Epithelial cell of alveolus of lung (primary cell): ENCODE results near the gene CCDC149.

DNA sequence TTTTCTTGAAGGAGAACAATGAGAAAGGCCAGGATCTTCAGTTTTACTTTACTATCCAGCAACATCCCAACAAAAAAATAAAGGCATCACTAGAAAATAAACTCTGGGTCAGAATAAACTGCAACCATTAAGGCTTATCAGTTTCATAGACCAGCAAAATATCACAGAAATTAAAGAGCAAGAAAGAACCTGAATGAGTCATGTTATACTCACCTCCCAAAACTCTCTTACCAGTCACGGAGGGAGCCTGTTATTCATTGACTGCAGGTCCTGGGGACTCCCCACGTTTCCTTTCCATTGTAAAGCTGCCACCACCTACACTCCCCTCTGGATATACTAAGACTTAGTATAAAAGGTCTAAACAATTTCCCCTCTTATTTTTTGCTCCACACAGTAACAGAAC is 14.5 kb downstream of the ADGRA3 start:
- RAMPAGE, long total RNA, result no peak
- RRBS, result no CpG with 5 or more reads among the region's 2 CpGs

GRCh38 chr4:23158508-23158901 is 642.6 kb upstream of the ADGRA3 start:
- RAMPAGE, long total RNA, result no peak
- RRBS, result no CpG with 5 or more reads among the region's 3 CpGs

- RAMPAGE, long total RNA, result no peak
- RRBS, result no CpG with 5 or more reads among the region's 7 CpGs
Observed at GRCh38 chr4:23831530-23832155, 58.2 kb downstream of the PPARGC1A start.

- RAMPAGE, long total RNA, result no peak
- RRBS, result no CpG with 5 or more reads among the region's 7 CpGs
Observed at GRCh38 chr4:23904708-23905254, 14.9 kb upstream of the PPARGC1A start.

GRCh38 chr4:24521719-24522390 is 62.5 kb downstream of the DHX15 start:
- RAMPAGE, long total RNA, result no peak
- RRBS, result no CpG with 5 or more reads among the region's 3 CpGs

GRCh38 chr4:24912007-24913230 is at the start of gene CCDC149:
Gene CCDC149 (minus strand): TSS chr4:24913042.
- RAMPAGE, long total RNA, result no peak
- RRBS, result 1% methylated on average over 45 of the region's 110 CpGs

DNA sequence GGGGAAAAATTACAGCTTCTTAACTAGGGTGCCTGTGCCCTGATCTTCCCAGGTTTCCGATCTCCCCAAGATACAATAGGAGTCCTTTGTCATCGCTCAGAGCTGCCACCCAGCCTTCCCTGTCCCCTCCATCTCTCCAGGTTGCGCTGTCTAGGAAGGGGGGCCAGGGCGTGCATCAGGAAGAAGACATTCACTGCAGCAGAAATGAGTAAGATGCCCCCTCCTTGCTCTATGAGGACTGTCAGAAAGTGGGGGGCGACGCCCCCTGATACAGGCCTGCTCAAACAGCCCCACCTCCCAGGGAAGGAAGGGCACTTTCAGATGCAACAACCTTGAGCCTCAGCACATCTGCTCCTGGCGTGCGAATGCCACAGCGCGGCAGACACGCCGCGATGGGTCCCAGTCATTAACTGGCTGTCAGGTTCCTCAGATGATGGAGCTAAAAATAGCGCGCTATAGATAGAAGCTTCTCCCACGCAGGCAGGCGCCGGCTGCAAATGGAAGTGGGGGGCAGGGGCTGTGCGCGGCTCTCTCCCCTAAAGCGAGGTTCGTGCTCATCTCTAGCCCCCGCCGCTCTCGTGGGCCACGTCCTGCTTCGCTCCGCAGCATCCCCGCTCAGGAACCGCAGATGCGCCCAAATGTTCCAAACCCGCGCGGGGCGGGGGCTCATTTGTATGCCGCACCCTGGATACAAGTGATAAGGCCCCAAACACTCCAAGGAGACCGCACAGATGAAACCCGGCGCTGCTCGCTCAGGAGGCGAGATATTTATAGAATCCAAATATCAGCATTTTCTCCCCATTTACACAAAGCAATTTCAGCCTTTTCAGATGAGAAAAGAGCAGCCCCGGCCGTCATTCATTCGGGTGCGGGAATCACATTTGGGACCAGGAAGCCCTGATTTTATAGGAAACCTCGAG is 57.6 kb upstream of the LGI2 start:
- RAMPAGE, long total RNA, result no peak
- RRBS, result 0% methylated on average over 1 of the region's 46 CpGs

- RAMPAGE, long total RNA, result no peak
- RRBS, result no CpG with 5 or more reads among the region's 7 CpGs
Observed at GRCh38 chr4:25099339-25099902, 60.8 kb downstream of the SEPSECS start.

DNA sequence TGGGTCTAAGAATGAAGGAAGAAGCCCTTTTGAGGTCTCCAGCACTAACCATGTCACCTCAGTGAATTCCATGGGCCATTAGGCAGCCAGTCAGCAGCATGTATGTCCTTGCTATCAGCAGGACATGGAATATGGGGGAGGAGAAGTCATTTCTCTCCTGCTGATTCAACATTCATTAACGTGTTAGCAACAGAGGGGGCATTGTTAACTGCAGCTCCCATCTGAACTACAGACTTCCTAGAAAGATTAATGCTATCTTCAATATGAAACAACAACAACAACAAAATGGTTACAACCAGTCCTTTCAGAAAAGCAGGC is 120.4 kb upstream of the SLC34A2 start:
- RAMPAGE, long total RNA, result no peak
- RRBS, result no CpG with 5 or more reads among the region's 1 CpG

- RAMPAGE, long total RNA, result no peak
- RRBS, result no CpG with 5 or more reads among the region's 17 CpGs
Observed at GRCh38 chr4:25653899-25654986, 1.4 kb upstream of the SLC34A2 start.

- RAMPAGE, long total RNA, result no peak
- RRBS, result no CpG with 5 or more reads among the region's 11 CpGs
Observed at GRCh38 chr4:25878418-25879144, 15.8 kb upstream of the SEL1L3 start.

- RAMPAGE, long total RNA, result no peak
- RRBS, result no CpG with 5 or more reads among the region's 5 CpGs
Observed at GRCh38 chr4:25928904-25929496, 15.0 kb downstream of the SMIM20 start.

- RAMPAGE, long total RNA, result no peak
- RRBS, result 4% methylated on average over 5 of the region's 34 CpGs
Observed at GRCh38 chr4:26028611-26029223, 114.7 kb downstream of the SMIM20 start.

DNA sequence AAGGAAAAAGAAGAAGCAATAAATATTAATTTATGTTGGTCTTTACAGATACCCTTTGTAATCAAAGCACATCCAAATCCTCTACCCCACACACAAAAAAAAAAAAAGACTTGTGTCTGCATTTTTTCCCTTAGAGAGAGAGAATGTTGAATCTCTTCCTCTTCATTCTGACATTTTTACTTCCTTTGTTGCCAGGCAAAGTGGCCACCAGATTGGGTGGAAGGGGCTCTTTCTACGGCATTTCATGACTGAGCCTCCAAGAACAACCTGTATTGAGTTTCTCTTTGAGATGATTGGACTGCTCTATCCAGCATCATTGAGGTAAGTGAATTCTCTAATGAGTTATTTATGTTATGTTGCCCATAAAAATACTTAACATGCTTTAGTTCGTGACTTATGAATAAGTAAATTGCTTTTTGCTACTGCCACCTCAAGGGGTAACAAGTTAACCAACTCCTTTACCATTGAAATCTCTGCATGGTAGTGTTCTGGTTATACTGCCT is 157.5 kb upstream of the RBPJ start:
- RAMPAGE, long total RNA, result no peak
- RRBS, result no CpG with 5 or more reads among the region's 2 CpGs

- RAMPAGE, long total RNA, result no peak
- RRBS, result no CpG with 5 or more reads among the region's 6 CpGs
Observed at GRCh38 chr4:26341567-26342180, 20.9 kb downstream of the RBPJ start.

GRCh38 chr4:26345680-26346654 is 25.2 kb downstream of the RBPJ start:
- RAMPAGE, long total RNA, result no peak
- RRBS, result no CpG with 5 or more reads among the region's 9 CpGs

DNA sequence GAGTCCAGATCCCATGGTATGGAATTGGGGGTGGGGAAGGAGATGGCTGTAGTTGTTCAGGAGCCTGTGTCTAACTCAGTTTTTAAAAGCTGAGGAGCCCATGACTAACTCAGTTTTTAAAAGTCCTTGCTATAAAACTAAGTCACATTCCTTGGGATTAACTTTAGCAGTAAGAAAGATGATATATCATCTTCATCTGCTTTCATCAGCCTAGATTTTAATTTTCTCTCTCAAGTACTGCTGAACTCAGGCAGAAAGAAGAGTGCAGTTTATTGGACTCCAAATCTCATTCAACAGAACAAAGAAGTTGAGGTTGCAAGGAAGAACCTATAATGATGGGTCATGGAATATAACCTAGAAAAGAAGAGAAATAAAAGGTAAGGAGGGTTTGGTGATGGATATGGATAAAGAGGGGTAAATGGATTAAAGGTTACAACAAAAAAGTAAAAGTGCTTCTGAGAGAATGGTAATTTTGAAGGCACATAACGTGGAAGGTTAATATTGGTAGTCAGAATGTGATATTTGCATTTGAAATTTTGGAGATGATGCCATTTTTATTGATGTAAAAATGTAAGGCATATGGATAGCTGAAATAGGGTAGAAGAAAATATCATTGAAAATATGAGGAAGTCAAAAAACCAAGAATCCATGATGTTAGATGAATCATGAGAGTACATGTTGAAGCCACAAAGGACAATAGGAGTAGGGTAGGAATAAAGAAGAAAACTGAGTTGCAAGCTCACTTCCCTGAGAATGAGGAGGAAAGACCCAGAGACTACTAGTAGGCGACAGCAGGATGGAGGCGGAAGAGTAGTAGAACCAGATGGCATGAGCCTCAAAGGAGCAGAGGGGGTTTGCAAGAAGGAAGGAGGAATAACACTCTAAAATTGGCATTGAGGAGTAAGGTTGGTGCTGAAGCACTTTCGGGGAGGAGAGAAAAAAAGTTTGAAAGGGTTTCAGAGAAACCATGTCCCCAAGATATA is 96.0 kb upstream of the STIM2 start:
- RAMPAGE, long total RNA, result no peak
- RRBS, result no CpG with 5 or more reads among the region's 4 CpGs

DNA sequence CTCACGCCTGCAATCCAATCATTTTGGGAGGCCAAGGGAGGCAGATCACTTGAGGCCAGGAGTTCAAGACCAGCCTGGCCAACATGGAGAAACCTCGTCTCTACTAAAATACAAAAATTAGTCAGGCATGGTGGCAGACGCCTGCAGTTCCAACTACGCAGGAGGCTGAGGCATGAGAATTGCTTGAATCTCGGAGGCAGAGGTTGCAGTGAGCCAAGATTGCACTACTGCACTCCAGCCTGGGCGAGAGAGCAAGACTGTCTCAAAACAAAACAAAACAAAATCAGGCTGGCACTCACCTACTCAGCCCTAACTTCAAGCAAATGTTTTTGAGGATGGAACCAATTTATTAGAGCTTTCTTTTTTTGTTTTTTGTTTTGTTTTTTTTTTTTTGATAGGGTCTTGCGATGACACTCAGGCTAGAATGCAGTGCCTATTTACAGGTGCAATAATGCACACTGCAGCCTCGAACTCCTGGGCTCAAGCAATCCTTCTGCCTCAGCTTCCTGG is 33.2 kb upstream of the STIM2 start:
- RAMPAGE, long total RNA, result no peak
- RRBS, result no CpG with 5 or more reads among the region's 8 CpGs

DNA sequence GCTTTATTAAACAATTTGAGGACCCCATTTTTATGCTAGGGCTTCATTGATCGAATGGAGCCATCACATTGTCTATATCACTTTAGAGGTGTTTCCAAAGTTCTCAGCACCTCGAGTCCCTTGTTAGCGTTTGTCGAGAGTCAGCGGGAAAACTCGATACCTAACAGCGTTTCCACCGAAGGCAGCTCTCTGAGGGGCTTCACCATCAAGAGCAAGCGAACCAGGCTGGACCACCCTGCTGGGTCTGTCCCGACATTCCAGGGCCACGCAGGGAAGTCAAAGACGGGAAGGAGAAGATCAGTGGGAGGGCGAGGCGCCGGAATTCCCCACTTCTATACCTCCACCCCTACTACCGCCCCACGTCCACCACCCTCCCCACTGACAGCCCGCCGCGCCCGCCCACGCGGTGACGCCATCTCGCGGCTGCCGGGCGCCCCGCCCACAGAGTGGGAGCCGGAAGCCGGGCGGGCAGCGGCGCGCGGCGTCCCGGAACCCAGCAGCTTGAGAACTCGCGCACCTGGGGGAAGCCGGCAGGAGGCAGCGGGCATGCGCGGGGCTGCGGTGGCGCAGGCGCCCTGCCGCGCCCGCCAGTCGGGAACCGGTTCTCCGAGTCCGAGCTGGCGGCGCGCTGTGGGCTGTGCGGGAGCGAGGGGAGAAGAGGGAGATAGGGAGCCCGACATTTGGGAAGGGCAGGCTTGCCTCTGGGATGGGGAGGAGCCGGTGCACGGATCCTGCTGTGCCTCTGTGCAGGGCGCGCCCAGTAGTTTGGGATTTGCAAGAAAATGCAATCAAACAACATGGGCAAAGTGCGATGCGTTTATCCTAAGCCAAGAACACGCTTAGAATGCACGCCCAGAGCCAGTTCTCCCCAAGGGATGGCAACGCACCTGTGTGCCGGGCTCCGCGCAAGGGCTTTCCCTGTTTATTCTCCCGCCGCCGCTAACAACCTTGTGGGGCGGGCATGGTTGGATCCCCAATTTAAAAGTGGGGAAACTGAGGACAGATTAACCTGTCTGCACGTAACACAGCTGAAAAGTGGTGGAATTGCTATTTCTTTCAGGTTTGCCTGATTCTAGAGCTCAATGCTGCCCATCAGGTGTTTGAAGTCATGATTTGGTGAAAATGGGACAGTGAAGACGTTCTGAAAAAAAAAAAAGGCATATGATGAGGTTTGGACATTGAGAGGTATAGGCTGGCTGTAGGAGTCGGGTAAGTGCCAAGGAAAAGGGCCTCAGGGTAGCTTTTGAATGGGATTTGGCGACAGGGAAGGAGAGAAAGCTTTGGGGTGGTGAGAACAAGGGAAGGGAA is 3.0 kb upstream of the STIM2 start:
- RAMPAGE, long total RNA, result no peak
- RRBS, result 1% methylated on average over 12 of the region's 80 CpGs

GRCh38 chr4:27005938-27006539 is 145.4 kb downstream of the STIM2 start:
- RAMPAGE, long total RNA, result no peak
- RRBS, result no CpG with 5 or more reads among the region's 10 CpGs